ENCODE results near the genes ANKRA2 and ARHGEF28.

- RRBS, 2 experiments, result no CpG with 5 or more reads among the region's 17 CpGs
CAGE:
- cytosol, long polyA minus RNA, result no peak
- cytosol, long polyA plus RNA, result no peak
- long polyA plus RNA, result no peak
- nucleus, long polyA minus RNA, result no peak
- nucleus, long polyA plus RNA, result no peak
These were observed 59.3 kb downstream of the MAP1B start for GRCh38 chr5:72166370-72167214.

DNA sequence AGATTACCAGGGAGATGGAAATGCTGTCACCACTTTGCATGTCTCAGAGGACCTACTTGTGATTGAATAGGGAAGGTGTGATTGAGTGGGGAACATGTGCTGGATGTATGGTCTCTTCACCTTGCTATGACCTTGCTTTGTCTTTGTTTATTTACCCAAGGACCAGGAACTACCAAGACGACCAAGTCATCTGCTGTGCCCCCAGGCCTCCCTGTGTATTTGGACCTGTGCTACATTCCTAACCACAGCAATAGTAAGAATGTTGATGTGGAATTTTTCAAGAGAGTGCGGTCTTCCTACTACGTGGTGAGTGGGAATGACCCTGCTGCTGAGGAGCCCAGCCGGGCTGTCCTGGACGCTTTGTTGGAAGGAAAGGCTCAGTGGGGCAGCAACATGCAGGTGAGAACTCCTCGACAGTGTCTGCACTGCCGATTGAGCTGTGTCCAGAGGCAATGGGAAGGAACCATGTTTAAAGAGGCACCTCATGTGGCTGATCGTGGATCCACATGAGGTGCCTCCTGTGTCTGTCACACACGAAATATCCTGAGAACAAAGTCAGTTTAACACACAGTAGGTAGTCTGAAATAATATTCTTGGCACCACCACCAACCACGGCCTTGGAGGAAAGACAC, 96.2 kb downstream of the MAP1B start:
- RRBS, 2 experiments, result no CpG with 5 or more reads among the region's 10 CpGs
CAGE:
- cytosol, long polyA minus RNA, result no peak
- cytosol, long polyA plus RNA, result no peak
- long polyA plus RNA, result no peak
- nucleus, long polyA minus RNA, result no peak
- nucleus, long polyA plus RNA, result no peak

- RRBS, 2 experiments, result no CpG with 5 or more reads among the region's 6 CpGs
CAGE:
- cytosol, long polyA minus RNA, result no peak
- cytosol, long polyA plus RNA, result no peak
- long polyA plus RNA, result no peak
- nucleus, long polyA minus RNA, result no peak
- nucleus, long polyA plus RNA, result no peak
These were observed 18.5 kb downstream of the MRPS27 start for GRCh38 chr5:72301573-72301998.

DNA sequence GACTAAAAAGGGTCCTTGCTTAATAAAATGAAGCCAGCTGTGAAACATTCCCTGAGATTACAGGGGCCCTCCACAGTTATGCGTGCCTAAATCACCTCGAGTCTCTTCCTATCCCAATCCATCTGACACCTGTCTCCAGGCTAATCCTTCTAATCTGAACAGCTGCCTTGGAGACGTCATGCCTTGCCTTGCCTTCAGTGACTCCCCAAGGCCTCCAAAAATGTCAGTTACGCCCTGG, 57.7 kb downstream of the PTCD2 start:
- RRBS, 2 experiments, result no CpG with 5 or more reads among the region's 4 CpGs
CAGE:
- cytosol, long polyA minus RNA, result no peak
- cytosol, long polyA plus RNA, result no peak
- long polyA plus RNA, result no peak
- nucleus, long polyA minus RNA, result no peak
- nucleus, long polyA plus RNA, result no peak

DNA sequence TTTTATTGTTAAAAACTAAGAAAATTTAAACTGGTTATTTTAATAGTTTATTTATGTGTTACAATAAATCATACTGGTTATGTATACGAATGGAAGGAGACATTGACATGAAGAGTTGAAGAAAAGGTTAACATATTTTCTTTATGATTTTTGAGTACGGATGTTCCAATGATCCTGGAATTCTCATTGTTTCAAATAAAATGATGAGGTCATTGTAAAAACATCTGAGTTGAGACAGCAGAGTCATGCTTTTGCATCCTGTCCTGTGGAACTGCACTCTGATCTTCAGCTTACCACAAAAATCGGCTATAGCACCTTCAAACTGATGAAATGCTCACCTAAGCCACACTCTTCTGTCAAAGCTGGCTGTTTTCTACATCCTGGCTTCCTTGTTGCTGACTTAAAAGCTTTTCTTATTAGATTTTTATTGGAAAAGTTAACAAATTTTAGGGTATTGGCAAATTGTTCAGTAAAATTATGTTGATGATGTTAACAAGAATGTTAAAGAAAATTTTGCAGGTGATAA, 67.9 kb downstream of the PTCD2 start:
- RRBS, 2 experiments, result no CpG with 5 or more reads among the region's 3 CpGs
CAGE:
- cytosol, long polyA minus RNA, result no peak
- cytosol, long polyA plus RNA, result no peak
- long polyA plus RNA, result no peak
- nucleus, long polyA minus RNA, result no peak
- nucleus, long polyA plus RNA, result no peak

DNA sequence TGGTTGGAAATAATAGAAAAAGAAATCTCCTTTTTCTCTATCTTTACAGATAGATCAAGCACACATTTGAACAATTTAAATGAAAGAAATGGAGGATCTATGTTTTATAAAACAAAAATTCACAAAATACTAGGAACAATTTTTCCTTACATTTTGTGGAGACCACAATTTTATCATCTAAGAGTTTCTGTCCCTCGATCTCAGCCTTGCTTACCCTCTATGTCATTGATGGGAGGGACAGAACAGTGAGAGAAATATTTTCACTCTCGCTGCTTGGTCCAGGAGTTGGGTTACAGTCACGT, 111.3 kb upstream of the ZNF366 start:
- RRBS, 2 experiments, result no CpG with 5 or more reads among the region's 3 CpGs
CAGE:
- cytosol, long polyA minus RNA, result no peak
- cytosol, long polyA plus RNA, result no peak
- long polyA plus RNA, result no peak
- nucleus, long polyA minus RNA, result no peak
- nucleus, long polyA plus RNA, result no peak

DNA sequence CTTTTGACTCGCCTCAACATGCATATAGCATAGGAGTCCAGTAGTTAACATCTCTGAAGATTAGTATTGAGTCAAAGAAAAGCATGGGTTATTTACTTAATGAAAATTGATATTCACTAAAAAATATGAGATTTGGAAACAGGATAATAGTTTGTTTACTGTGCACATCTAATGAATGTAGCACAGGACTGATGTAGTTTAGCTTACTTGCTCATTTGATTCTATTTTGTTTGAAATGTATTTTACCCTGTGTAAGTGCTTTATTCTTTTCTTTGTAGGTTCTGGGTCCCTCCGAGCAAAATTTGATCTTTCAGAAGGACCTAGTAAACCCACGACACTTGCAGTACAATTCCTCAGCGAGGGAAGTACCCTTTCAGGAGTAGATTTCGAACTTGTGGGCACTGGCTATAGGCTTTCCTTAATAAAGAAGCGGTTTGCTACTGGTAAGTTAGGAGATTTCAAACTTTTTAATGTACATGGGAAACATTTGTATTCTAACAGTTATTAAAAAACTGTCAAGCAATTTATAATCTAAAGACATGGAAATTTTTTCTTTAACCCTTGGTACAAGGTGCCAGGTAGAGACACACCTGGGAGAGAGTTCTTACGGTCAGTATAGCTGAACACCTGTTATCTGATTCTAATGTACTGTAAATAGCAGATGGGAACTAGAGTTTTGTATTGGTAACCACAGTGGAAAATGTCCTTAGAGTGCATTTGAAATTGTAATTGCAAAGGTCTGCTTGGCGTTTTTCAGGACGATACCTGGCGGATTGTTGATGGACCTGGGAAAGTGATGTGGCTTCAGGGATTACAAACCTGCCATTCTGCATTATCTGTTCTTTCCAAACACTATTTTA, 32.8 kb upstream of the TMEM171 start:
- RRBS, 2 experiments, result no CpG with 5 or more reads among the region's 10 CpGs
CAGE:
- cytosol, long polyA minus RNA, result no peak
- cytosol, long polyA plus RNA, result no peak
- long polyA plus RNA, result no peak
- nucleus, long polyA minus RNA, result no peak
- nucleus, long polyA plus RNA, result no peak

DNA sequence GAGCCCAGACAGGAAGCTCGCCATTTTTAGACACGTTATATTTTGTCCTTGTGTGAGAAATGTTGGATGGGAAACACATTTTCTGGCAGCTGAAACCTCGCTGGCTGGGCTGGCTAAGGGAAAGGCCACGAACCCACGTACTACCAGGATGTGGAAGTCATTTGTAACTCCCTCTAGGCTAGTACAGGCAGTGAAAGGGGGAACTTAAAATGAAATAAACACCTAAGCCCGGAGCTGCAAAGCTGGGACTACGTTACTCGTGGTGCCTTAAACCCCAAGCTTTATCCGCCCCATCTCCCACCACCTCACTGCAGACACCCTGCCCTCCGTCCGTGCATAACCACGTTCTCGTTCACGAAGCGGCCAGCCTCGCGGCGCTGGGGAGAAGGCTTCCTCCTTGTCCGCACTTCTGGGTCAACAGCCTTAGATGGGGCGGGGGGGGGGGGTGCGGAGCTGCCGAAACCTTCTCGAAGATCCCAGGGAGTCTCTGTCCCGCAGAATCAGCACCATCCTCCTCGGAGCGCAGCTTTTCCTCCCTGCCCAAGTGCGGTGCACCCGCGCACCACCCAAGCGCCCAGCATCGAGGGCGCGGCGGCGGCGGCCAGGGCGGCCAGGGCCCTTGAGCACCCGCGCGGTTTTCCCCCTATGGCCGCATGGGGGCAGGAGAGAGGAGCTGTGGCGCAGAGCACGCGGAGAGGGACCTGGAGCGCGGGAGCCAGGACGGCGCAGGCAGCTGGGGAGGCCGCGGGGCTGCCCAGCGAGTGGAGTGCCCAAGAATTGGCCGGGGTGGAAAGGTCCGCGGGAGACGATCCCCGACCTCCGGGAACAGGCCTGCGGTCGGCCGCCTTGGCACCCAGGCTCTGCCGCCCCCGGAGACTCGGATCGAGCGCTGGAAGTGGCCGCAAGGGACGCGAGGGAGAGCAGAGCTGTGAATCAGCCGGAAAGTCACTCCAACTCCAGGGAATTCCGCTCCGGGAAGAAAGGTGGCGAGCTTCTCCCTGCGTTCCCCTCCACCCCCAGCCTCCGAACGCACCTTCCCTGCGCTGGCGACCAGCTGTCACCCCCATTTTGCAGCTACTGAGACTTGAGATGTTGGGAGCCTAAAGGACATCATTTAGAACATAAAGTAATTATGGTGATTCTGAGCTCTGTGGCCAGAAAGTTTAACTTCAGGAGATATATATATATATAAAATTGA, 43.0 kb downstream of the TMEM174 start:
- RRBS, 2 experiments, result 3 to 4% methylated on average over 13 of the region's 77 CpGs
CAGE:
- cytosol, long polyA minus RNA, result no peak
- cytosol, long polyA plus RNA, result no peak
- long polyA plus RNA, result no peak
- nucleus, long polyA minus RNA, result no peak
- nucleus, long polyA plus RNA, result no peak

- RRBS, 2 experiments, result 2 to 3% methylated on average over 45 of the region's 116 CpGs
CAGE:
- cytosol, long polyA minus RNA, result no peak
- cytosol, long polyA plus RNA, result no peak
- long polyA plus RNA, result no peak
- nucleus, long polyA minus RNA, result no peak
- nucleus, long polyA plus RNA, result no peak
These were observed 11.4 kb downstream of the FOXD1 start for GRCh38 chr5:73436799-73437995.

DNA sequence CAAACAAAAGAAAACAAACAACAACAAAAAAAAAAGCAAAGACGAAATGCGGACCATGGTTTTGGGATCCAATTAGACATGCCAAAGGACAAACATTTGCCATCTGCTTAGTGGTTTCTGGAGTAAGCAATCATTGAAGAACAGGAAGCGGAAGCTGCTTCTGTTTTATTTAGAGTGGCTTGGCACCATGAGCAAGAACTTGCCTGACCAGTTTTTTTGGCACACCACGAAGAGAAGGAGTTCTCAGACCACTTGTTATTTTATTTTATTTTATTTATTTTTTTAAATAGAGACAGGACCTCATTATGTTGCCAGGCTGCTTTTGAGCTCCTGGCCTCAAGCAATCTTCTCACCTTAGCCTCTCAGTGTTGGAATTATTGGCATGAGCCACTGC, 17.0 kb downstream of the BTF3 start:
- RRBS, 2 experiments, result no CpG with 5 or more reads among the region's 4 CpGs
CAGE:
- cytosol, long polyA minus RNA, result no peak
- cytosol, long polyA plus RNA, result no peak
- long polyA plus RNA, result no peak
- nucleus, long polyA minus RNA, result no peak
- nucleus, long polyA plus RNA, result no peak

DNA sequence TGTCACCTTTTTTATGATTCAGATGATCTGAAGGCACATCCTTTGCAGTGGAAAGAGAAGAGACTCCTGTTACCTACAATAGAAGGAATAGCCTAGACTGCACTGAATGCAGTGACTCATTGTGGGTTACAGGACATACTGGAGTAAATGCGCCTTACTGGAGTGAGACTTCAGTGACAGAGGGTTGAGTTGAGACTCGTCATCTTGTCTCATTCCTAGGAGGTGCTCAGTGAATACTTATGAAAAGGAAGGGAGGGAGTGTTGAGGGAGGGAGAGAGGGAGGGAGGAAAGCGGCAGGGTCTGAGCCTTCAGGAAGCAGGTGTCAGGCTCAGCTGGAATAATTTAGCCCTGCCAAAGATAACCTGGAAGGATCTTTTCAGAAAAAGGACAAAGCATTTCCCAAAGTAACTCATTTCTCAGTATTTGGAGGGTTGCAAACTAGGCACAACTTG, 25.2 kb downstream of the ANKRA2 start:
- RRBS, 2 experiments, result no CpG with 5 or more reads among the region's 3 CpGs
CAGE:
- cytosol, long polyA minus RNA, result no peak
- cytosol, long polyA plus RNA, result no peak
- long polyA plus RNA, result no peak
- nucleus, long polyA minus RNA, result no peak
- nucleus, long polyA plus RNA, result no peak

DNA sequence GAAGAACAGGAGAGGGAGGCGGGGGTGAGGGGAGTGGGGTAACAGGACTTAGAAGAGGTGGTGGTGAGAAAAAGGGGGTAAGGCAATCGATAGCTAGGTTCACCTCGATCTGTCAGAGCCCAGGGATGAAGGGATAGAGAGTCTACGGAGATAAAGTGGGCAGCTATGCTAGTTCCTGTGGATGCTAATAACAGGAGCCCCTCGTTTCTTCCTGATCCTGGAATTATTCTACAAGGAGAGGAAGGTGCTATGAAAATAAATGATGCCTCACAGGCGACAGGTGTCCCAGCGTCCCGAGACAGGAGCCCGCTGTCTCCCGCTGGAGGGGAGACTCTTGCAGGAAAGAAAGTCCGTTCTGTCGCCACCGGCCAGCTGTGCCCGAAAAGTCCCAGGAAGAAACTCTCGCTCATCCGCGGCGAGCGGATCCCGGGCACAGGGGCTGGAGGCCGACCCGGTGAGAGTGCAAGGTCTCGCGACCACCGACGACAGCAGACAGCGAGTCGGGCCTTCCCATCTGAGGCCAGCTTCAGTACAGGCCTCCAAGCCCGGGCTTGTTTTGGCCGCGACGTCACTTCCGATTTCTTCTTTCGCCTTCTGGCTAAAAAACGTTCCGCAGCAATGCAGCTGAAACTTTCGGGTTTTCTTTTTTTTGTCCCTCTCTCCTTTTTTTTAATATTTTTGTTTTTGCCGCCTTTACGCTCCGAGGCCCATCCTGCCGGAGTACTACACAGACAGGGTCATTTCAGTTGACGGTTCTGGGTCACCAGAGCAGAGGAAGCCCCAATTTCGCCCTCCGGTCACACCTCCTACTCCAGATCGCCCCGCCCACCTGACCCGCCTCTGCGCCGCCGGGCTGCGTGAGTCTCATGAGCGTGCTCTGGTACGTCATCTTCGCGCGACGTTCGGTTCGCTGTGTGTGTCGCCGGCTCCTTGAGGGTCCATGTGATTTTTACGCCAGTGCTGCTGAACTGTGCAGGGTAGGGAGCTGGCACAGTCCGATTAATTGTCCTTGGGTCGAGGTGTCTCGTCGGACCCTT, at the start of gene ANKRA2:
Gene ANKRA2 (minus strand): TSS at position 779 of the 1,037 bp plus-strand sequence.
- RRBS, 2 experiments, result 1 to 2% methylated on average over 35 of the region's 66 CpGs
CAGE:
- cytosol, long polyA minus RNA, result start-site peak on the minus strand centred at position 533 of the sequence, 51 bp wide, 88 reads; start-site peak on the minus strand centred at position 766 of the sequence, 46 bp wide, 117 reads; start-site peak on the plus strand centred at position 900 of the sequence, 35 bp wide, 408 reads
- cytosol, long polyA plus RNA, result start-site peak on the minus strand centred at position 535 of the sequence, 46 bp wide, 54 and 96 reads in 2 replicates; start-site peak on the minus strand centred at position 776 of the sequence, 86 bp wide, 507 and 685 reads in 2 replicates; start-site peak on the plus strand centred at position 898 of the sequence, 36 bp wide, 76 and 41 reads in 2 replicates
- long polyA plus RNA, result start-site peak on the minus strand centred at position 533 of the sequence, 42 bp wide, 99 and 127 reads in 2 replicates; start-site peak on the plus strand centred at position 925 of the sequence, 42 bp wide, 44 and 52 reads in 2 replicates
- nucleus, long polyA minus RNA, result no peak
- nucleus, long polyA plus RNA, result start-site peak on the minus strand centred at position 539 of the sequence, 48 bp wide, 135 and 245 reads in 2 replicates; start-site peak on the minus strand centred at position 773 of the sequence, 81 bp wide, 762 and 2,268 reads in 2 replicates; start-site peak on the plus strand centred at position 914 of the sequence, 63 bp wide, 71 and 362 reads in 2 replicates

DNA sequence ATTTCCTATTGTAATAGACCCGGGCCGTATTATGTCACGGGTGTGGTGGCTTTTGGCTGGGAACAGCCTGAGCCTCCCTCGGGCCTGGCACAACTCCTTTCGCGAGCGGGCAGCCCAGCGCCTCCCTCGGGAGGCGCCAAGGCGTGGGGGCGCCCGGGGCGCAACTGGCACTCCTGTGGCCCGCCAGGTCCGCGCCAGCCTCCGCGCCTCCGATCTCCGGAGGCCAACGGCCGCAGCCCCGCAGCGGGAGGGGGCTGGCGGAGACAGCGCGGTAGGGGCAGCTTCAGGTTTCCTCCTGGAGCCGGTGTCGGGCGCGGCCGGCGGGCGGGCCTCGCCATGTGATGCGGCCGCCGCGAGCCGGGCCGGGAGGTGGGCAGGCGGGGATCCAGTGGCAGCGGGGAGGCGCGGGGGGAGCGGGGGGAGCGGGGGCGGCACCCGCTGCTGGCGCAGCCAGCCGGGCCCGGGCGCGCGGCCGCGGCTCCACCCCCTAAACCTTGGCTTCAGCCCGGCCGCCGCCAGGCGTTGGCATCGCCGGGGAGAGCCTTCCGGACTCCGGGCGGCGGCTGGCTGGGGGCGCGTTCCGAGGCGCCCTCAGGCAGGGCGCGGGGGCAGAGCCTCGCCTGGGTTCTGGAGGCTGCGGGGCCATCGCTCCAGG, at the start of gene ARHGEF28:
Gene ARHGEF28 (plus strand): TSS at position 528 of the 655 bp plus-strand sequence.
- RRBS, 2 experiments, result 2% methylated on average over 31 to 34 of the region's 77 CpGs
CAGE:
- cytosol, long polyA minus RNA, result start-site peak on the plus strand centred at position 541 of the sequence, 15 bp wide, 39 reads
- cytosol, long polyA plus RNA, result no peak
- long polyA plus RNA, result start-site peak on the plus strand centred at position 539 of the sequence, 42 bp wide, 140 and 125 reads in 2 replicates
- nucleus, long polyA minus RNA, result no peak
- nucleus, long polyA plus RNA, result start-site peak on the plus strand centred at position 538 of the sequence, 21 bp wide, 141 and 38 reads in 2 replicates

GRCh38 chr5:73663919-73664249, 37.9 kb downstream of the ARHGEF28 start:
- RRBS, 2 experiments, result no CpG with 5 or more reads among the region's 1 CpG
CAGE:
- cytosol, long polyA minus RNA, result no peak
- cytosol, long polyA plus RNA, result no peak
- long polyA plus RNA, result no peak
- nucleus, long polyA minus RNA, result no peak
- nucleus, long polyA plus RNA, result no peak

GRCh38 chr5:73713785-73714568, 88.0 kb downstream of the ARHGEF28 start:
- RRBS, 2 experiments, result no CpG with 5 or more reads among the region's 7 CpGs
CAGE:
- cytosol, long polyA minus RNA, result no peak
- cytosol, long polyA plus RNA, result no peak
- long polyA plus RNA, result no peak
- nucleus, long polyA minus RNA, result no peak
- nucleus, long polyA plus RNA, result no peak

DNA sequence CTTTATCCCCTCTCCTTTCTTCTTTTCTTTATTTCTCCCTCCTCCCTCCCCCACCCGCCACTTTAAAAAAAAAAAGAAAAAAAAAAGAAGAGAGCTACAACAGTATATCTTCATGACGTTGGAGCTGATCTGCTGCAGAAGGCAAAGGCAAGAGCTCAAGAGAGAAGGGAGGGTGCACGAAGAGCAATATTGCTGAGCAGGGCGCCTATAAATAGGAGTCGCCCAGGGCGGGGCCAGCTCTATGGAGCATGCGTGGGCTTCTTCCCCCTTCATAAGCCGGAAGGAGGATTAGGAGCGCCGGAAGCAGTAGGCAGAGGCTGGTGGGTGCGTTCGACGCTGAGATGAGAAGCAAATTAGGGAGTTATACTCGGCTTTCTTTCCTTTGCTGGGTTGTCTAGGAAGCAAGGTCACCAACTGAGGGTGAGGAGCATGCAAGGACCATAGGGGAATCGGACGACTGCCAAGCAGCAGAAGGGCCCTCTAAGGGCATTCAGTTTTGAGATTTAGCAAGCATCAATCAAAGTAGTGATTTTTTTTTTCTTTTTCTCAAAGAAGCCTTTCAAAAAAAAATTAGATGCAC, 496.8 kb downstream of the ENC1 start:
- RRBS, 2 experiments, result no CpG with 5 or more reads among the region's 16 CpGs
CAGE:
- cytosol, long polyA minus RNA, result no peak
- cytosol, long polyA plus RNA, result no peak
- long polyA plus RNA, result no peak
- nucleus, long polyA minus RNA, result no peak
- nucleus, long polyA plus RNA, result no peak

DNA sequence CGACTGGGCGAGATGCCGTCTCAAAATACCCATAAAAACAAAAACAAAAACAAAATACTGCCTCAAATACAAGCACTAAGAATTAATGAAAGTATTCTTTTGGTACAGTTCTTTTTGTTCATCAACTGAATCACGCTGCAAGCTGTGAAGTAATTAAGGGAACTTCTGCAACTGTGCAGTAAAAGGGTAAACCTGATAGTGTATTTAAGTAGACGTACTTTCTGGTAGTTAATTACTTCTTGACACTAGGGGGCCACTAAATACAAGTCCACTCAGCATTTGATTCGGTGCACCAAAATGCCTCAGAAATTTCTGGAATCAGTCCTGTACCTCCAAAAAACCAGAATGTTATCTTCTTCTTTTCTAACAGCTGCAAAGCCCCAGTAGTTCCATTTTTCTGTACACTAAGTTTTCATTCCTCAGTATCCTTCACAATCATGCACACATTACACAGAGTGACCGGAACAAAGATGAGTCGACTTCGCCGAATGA, 589 bp downstream of the GFM2 start:
- RRBS, 2 experiments, result 2 to 4% methylated on average over 4 of the region's 10 CpGs
CAGE:
- cytosol, long polyA minus RNA, result no peak
- cytosol, long polyA plus RNA, result no peak
- long polyA plus RNA, result no peak
- nucleus, long polyA minus RNA, result no peak
- nucleus, long polyA plus RNA, result no peak

DNA sequence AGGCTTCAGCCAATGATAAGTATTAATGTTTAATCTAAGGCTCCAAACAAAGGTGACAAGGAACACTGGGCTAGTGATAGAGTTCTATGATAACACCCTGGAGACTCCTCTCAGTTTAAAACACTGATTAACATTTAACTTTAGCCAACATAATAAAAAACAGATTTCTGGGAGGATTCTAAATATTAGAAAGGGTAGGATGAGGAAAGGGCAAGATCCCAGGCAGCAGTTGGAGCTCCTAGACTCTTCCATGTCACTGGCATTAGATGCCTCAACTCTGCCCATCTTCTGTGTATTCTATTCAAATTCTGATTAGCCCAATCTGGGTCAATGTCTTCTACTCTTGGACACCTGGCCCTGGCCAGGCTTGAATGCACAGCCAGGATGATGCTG, 91.0 kb upstream of the FAM169A start:
CAGE:
- cytosol, long polyA minus RNA, result no peak
- cytosol, long polyA plus RNA, result no peak
- long polyA plus RNA, result no peak
- nucleus, long polyA minus RNA, result no peak
- nucleus, long polyA plus RNA, result no peak

DNA sequence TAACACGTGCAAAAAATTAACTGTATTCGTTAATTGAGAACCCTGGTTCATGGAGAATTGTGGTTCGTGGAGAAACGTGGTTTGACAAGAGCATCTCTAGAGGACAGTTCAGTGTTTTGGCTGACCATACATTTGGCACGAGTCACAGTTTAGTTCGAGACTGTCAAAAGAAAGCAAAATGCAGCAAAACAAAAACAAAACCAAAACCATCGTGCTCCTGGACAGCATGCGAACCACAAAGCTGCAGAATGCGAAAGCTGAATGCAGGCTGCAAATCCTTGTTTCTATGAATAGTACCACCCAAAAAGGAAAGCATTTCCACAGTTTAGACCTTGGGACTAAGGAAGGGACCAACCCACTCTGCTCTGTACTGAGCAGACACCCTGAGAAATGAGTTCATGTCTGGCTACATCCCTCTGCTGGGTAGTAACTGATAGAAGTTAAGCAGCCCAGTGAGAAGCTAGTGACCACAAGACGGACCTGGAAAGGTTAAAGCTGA, 3.9 kb downstream of the GCNT4 start:
- RRBS, 2 experiments, result no CpG with 5 or more reads among the region's 10 CpGs
CAGE:
- cytosol, long polyA minus RNA, result no peak
- cytosol, long polyA plus RNA, result no peak
- long polyA plus RNA, result no peak
- nucleus, long polyA minus RNA, result no peak
- nucleus, long polyA plus RNA, result no peak

DNA sequence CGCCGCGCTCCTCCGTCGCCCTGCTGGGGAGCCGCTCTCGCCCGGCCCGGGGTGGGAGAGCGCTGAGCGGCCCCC, 1.1 kb upstream of the GCNT4 start:
- RRBS, 2 experiments, result 0% methylated on average over 3 to 5 of the region's 11 CpGs
CAGE:
- cytosol, long polyA minus RNA, result no peak
- cytosol, long polyA plus RNA, result no peak
- long polyA plus RNA, result no peak
- nucleus, long polyA minus RNA, result no peak
- nucleus, long polyA plus RNA, result no peak